ENCODE measurements around a stretch of chr6.

DNA sequence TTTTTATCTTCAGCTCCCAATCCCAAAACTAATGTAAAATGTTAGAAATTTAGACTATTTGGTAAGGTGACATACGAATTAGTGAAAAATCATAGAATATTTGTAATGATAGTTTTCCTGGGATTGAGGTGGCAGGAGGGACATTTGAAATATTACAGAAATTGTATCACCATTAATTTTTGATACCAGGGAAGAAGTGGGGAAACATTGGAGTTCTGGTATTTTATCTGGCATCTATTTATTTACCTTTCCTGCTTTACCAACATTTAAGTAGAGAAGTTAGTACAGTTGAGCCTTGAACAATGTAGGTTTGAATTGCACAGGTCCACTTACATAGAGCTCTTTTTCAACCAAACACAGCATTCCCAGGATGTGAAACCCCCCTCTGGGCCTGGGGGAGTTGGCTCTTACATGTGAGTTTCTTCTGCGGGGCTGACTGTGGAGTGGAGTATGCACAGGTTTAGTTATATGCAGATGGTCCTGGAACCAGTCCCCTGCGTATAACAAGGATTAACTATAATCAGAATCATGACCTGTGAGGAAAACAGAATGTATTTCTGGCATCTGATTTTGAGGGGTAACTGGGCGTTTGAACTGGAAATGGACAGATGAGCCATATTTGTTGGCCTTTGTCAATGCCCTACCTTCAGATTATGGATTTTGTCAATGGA is 97.0 kb downstream of the FOXO3 start:
- PRO-cap = no peak

GRCh38 chr6:108798311-108798952 is 49.8 kb upstream of the ARMC2 start:
- PRO-cap = bidirectional peak, plus-strand start at chr6:108798805, minus-strand start at chr6:108798621

DNA sequence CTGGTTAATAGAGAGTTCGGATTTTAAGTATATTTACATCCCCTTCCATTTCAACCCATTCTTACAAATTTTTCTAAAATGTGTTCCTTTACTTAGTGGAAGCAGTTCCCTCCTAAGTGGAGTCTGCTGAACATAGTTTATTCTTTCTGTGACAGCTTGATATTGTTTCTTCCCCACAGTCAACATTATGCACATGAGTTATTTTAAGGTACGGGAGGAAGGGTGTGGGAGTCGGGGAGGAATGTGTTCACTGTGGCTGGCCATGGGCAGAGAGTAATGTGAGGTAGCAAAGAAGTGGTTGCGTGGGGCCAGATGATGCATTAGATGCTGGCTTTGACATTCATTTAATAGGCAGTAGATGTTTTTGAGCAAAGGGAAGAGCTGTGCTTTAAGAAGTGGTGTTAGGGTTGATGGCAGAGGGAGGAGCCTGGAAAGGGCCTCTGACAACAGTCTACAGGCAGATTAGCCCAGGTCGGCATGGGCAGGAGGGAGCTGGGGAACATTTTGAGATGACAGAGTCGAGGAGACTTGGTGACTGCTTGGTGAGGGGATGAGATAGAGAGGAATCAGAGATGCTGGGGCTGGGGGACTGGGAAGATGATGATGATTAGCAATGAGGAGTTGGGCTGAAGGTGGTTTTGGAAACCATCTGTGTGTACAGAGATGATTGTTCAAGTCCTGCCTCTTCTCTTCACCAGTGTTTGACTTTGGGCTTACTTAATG is 98.6 kb downstream of the ARMC2 start:
- PRO-cap = no peak

DNA sequence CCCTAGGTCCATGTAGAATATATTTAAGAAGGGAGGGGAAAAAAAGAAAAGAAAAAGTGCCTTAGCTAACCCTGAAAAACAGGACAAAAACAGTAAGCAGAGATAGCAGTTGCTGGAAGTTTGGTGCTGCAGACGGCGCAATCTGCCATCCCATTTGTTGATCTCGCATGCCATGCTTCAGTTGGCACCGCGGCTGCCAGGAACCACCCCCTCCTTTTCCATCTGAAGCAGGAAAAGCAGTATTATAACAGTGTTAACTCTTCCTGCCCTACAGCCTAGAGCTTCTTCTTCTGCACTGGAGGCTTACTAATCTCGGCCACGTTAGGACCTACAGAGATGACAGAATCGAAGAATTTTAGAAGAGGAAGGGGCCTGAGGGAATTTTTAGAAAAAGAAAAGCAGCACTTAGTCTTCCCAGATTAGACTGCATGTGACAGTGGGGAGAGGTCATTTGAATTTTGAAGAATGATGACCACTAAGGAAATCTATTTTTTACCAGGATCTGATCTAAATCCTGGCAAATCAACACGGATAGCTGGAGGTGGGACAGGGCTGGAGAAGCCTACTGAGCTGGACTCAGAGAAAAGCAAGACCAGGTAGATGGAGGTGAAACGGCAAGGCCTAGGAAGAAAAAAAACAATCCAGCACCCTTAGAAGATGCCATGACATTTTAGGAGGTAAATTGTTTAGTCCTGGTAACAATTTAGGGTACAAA is 100.3 kb downstream of the ARMC2 start:
- PRO-cap = bidirectional peak, plus-strand start at position 276 of the sequence, minus-strand start at position 144 of the sequence

GRCh38 chr6:109009373-109010395 is 85.0 kb downstream of the SESN1 start:
- PRO-cap = bidirectional peak, plus-strand start at chr6:109009661, minus-strand start at chr6:109009552; bidirectional peak, plus-strand start at chr6:109009894, minus-strand start at chr6:109009916

DNA sequence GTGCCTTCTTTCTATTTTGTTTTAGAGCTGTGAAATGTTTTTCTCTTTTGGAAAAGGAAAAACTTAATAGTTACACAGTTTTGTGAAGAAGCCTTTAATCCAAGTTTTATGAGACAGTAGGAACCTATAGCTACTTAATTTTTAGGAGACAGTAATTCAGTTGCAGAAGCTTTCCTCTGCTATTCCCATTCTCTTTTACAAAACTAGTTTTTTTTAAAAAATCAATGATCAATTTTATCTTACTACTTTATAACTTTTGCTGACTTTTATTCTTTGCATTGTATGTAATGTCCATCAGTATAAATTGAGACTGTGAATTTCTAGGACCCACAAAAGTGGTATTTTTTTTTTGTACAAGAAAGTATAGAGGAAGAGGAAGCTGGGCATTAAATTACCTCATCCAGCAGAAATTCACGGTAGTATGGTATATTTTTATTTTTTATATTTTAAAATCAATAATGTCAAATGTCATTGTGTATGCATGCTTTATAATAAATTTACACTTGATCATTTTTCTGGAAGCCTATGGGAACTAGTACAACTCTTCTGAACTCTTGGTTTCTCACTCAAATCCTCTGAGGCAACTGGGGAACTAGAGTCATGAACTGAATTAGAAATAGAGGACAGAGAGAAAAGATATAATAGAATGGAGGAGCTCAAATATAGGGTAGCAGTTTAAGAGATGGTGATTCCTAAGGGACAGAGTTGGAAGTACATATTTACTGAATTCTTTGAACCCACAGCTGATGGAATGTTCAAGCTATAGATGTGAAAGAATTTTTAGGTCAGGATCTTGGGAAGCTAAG is 68.3 kb downstream of the CEP57L1 start:
- PRO-cap = no peak

- PRO-cap = no peak
These were observed 49.7 kb downstream of the CD164 start for GRCh38 chr6:109332623-109332908.

GRCh38 chr6:109343704-109343978 is 38.6 kb downstream of the CD164 start:
- PRO-cap = no peak

DNA sequence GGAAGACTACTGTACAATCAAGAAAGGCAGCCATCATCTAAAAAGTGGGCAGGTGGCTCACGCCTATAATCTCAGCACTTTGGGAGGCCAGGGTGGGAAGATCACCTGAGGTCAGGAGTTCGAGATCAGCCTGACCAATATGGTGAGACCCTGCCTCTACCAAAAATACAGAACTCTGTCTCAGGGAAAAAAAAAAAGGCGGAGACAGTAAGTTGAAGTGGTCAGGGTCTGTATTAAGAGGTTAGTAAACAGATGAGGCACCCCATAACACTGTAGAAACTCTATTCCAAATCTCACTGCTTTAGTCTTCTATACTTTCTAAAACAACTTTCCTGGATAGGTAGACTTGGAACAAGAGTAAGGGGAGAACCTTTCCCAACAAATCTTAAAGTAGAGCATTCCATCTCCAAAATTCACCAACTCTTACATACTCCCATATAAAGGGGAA is 4.0 kb downstream of the CD164 start:
- PRO-cap = no peak

GRCh38 chr6:109389673-109390249 is 7.5 kb upstream of the CD164 start:
- PRO-cap = no peak

- PRO-cap = no peak
These were observed 728 bp downstream of the PPIL6 start for GRCh38 chr6:109439649-109440150.

DNA sequence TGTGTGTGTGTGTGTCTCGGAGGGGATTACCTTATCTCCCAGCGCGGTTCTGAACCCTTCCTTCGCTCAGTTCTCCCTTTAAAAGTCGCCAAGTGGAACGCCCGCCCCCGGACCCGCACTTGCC is 415 bp downstream of the PPIL6 start:
- PRO-cap = no peak

DNA sequence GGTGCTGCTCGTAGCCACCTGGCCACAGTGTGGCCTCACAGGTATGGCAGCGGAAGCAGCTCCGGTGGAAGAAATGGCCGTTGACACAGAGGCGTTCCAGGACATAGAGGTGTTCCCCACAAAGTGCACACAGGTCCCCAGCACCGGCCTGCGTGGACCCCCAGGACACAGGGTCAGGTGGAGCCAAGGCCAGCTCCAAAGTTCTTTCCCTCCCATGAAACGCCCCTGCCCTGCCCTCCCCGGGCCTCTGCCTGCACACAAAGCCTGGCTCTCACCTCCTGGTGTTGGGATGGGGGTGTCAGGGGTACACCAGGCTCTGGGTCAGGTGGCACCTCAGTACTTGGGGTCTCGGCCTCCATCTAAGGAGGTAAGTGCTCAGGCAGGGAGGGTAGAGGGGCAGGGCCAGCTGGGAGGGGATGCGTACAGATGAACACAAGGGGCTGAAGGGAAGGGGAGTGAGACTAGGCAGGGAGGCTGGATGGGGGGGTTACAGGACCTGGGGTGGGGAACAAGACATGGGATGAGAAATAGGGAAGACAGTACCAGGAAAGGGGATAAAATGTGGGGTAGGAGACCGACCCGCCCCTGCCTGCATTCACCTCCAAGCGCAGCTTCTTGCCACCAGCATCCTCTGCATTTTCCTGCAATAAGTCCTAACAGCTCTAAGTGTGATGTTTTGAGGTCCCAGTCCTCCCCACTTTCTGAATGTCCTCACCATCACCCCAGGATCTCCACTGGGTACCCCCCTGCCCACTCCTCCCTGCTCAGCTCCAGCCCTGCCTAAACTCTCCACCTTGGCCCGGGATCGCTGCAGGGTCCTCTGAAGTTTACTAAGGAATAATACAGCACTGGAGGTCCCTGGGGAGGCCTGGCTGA is 6.8 kb downstream of the SMPD2 start:
- PRO-cap = no peak

DNA sequence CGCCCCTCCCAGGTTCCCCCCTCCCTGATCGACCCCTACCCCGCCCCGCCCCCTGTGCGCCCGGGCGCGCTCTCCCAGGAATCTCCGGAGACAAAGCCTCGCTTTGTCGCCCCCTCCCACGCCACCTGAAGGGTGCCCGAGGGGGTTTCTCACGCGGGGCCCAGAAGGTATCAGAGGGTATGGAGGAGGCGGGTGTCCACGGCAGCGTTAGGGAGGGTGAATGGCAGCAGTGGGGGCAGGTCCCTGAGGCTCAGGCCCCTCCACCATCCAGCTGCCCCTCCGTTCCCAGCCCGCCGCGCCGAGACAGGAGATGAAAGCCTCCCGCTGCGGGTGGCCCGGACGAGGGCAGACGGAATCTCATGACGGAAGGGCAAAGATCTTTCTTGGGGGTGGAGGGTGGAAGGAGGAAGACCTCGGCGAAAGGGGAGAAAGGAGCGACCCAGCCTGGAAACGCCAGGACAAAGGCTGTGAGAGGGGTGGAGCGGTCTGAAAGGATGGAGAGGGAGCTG is 510 bp downstream of the MICAL1 start:
- PRO-cap = bidirectional peak, plus-strand start at position 166 of the sequence, minus-strand start outside the sequence; bidirectional peak, plus-strand start at position 383 of the sequence, minus-strand start at position 316 of the sequence

DNA sequence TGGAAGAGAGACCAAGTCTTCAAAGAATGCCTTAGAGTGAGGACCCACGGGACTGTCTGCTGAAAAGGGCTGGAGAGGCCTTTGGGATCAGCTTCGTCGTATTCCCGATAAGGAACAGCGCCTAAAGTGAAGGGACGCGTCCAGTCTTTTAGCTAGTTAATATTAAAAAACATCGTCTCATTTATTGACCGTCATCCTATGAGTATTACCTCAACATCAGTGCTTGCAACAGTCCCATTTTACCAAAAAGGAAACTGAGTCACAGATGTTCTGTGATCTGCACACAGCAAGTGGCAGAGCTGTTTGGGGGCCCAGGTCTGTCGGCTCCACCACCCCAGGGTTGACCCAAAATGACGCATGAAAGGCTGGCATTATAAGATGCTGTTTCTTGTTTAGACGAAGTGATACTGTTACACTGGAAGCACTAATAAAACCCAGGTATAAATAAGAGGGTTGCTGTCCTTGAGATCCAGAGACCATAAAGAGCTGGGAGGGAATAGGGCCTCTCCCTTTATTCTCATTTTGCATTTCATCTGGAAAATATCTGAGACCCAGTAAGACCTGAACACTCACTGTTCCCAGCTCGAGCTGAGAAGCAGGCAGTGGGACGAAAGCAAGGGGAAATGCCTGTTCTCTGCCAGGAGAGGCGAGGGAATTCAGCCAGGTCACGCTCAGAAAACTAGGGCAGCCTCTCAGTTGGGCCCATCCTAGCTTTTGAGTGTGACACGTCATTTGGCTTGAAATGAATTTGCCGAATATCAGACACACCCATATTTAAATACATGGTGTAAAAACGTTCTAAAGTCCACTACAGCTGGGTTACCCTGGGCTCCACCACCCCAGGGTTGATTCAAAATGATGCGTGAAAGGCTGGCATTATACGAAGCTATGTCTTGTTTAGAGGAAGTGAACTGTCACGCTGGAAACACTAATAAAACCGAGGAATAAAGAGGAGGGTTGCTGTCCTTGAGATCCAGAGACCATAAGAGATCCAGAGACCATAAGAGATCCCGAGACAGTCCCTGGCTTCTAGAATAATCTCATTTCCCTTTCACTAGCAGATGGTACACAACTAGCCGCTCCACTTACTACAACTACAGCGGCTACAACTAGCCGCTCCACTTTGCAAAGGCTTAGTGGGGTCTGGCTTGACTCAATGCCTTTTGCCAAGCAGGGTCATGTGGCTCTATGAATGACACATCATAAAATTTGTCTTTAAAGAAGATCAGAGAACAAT is 1.4 kb upstream of the MICAL1 start:
- PRO-cap = no peak

GRCh38 chr6:109458775-109459279 is 3.3 kb upstream of the MICAL1 start:
- PRO-cap = no peak

DNA sequence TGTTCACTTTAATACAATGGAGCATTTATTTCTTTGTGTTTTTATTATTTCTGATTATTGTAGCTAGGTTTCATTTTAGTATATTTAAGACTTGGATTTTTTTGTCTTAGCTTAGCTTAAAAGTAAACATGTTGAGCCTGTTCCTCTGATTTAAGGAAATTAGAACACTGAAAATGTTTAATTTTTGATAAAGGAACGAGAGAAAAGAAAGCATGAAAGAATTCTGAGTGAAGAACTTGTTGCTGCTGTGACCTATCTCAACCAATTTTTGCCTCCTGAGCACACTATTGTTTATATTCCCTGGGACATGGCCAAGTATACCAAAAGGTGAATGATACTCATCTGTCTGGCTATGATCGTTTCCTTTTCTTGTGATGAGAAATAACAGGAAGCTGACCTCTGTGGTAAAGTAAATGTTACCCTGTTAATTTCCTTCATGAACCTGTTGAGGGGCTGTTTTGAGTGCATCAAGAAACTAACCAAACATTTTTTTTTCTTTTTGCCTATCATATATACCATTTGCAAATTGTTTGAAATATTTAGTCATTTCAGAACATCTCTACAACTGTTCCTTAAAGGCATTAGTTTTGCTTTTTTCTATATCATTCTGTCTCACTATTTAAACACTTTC is 69.1 kb downstream of the FIG4 start:
- PRO-cap = no peak

GRCh38 chr6:109791212-109791616 is 100.1 kb downstream of the FIG4 start:
- PRO-cap = no peak

DNA sequence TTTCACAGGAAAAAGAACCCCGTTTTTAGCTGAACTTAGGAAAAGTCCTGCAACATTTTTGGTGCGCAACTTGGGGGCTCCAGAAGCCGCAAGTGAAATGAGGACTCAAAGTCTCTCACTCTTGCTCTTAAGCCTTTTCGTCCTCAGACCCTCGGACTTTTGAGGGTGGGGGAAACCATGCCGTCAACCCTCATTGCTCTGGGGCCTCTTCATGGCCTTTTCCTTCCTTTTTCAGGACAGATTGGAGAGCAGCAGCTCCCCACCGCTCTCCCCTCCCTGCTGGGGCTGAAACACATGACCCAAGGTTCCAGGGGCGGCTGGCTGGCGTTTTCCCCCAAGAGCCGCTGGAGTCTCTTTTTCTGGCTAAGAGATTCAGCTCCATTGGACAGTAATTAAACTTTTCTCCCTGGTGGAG is 101.2 kb upstream of the GPR6 start:
- PRO-cap = no peak

DNA sequence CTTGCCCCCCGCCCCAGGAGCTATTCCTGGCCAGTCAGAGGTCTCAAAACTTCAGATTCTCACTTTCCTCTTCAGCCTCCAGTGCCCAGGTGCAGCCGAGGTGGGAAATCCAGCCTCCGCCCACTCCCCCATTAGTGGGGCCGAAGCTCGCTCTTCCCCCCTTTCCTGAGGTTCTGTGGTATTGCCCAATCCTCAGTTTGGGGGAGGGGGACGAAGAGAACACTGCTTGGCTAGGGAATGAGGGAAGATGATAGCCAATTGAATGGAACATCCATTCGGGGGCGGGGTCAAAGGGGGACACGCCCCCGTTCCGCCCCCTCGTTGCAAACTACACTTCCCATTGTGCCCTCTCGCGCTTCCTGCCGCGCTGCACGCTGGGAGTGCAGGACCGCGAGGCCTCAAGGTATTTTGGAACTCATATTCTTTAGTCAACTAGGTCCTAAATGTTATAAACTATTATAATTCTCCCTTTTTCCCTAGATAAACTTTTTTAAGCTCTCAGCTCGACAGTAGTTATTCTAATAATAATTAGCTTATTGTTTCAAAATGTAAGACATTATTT is 368 bp upstream of the CDC40 start:
- PRO-cap = bidirectional peak, plus-strand start at position 54 of the sequence, minus-strand start outside the sequence; unidirectional peak, minus-strand start at position 175 of the sequence; unidirectional peak, minus-strand start at position 239 of the sequence

Data from REH cell (cell line).